SEM (cell line): ENCODE data around the genes HSFX4, MAMLD1, VMA21 and MAGEA12.

- PRO-cap: no peak
Measured at GRCh38 chrX:149929195-149929658, at the start of gene HSFX4. Gene HSFX4, plus strand, starts transcription at chrX:149929573.

- PRO-cap: no peak
Measured at GRCh38 chrX:149945792-149946607, 7.7 kb upstream of the EOLA2 start.

DNA sequence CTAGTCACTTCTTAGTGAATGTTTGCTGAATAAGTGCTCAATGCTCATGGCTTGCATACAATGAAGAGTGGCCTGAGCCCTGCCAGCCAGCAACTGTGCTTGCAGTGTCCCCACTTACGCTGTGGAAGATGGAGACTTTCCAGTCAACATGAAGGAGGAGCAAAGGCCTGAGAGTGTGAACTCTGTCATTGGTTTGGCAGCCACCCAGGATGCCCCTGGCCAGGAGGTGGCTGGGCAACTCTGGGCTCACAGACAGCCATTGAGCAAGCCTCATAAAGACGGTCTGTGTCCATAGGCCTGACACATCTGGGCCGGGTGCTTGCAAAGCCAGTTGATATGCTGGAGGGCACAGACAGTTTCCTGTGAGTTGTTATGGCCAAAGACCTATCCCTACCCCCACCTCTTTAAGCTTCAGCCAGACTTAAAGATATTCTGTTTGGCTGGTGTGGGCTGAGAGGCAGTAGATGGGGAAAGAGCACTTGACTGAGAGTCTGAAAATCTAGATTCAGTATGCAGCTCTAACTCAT is 72.0 kb upstream of the MAMLD1 start:
- PRO-cap: no peak

DNA sequence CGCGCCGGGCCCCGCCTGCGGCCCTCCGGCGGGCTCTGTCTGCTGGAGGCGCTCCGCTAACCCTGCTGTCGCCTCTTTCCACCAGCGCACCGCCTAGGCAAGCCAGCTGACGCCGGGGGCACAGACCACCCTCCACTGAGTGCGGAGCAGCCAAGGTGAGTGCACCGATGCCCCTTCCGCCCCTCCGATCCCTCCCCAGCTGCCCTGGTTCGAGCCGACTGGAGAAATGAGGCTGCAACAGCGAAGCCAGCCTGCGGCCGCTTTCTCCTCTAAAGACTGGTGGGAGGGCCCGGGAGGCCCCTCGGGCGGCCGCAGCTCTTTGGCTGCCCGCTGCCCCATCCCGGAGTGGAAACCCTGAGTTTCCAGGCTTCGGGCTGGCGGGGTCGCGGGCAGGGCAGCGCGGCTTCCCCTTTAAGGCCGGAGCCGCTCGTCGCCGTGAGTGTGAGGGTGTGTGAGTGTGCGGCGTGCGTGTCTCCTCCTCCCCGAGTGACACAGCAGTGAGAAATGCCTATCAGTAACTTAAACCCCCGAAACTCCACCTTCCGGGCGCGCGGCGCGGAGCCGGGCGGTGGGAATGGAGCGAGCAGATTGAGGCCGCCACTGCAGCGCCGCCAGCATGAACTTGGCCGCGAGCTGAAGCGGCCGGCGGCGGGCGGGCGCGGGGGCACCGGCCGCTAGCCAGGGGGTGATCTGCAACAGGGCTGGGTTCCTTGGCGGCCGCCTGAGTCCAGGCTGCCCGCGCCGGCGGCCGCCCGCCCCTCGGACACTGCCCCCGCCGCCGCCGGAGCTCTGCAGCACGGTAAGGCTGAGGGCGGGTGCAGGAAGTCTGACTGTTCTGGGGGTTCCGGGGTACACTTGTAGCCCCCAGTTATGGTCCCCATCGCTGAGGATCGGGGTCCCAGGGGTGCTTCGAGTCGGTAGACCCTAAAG is at the start of gene MAMLD1:
TSS of gene MAMLD1 (plus strand) at position 586 of the 930 bp plus-strand sequence.
- PRO-cap: no peak

GRCh38 chrX:150445099-150446079 is 82.3 kb downstream of the MAMLD1 start:
- PRO-cap: no peak

DNA sequence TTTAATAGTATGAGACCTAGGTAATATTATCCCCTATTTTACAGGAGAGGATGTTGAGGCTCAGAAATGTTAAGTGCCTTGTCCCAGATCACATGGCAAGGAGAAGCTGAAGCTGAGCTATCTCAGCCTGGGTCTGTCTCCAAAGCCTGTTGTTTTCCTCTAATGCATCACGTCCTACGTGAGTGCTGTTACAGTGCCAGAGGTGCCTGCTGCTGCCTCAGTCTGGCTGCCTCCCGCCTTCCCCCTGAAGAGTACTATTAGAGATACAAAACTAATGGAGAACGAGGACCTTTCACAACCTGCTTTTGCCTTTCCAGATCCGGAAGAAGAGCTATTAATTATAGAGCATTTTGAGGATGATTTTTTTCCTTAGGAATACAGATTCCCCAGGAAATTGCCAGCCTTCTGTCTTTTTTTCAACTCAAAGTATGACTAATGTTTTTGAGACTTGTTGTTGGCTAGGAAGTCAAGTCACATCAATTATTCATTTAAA is 44.0 kb upstream of the MTMR1 start:
- PRO-cap: no peak

- PRO-cap: no peak
Measured at GRCh38 chrX:150704661-150705692, 11.8 kb downstream of the MTMR1 start.

GRCh38 chrX:150763747-150764136 is 70.5 kb downstream of the MTMR1 start:
- PRO-cap: no peak

GRCh38 chrX:151396130-151397400 is at the start of gene VMA21:
Gene VMA21, plus strand, starts transcription at chrX:151397206.
- PRO-cap: bidirectional peak, plus-strand start at chrX:151396595, minus-strand start at chrX:151396621; bidirectional peak, plus-strand start at chrX:151397231, minus-strand start at chrX:151396981

GRCh38 chrX:151405036-151405764 is 8.2 kb downstream of the VMA21 start:
- PRO-cap: no peak

DNA sequence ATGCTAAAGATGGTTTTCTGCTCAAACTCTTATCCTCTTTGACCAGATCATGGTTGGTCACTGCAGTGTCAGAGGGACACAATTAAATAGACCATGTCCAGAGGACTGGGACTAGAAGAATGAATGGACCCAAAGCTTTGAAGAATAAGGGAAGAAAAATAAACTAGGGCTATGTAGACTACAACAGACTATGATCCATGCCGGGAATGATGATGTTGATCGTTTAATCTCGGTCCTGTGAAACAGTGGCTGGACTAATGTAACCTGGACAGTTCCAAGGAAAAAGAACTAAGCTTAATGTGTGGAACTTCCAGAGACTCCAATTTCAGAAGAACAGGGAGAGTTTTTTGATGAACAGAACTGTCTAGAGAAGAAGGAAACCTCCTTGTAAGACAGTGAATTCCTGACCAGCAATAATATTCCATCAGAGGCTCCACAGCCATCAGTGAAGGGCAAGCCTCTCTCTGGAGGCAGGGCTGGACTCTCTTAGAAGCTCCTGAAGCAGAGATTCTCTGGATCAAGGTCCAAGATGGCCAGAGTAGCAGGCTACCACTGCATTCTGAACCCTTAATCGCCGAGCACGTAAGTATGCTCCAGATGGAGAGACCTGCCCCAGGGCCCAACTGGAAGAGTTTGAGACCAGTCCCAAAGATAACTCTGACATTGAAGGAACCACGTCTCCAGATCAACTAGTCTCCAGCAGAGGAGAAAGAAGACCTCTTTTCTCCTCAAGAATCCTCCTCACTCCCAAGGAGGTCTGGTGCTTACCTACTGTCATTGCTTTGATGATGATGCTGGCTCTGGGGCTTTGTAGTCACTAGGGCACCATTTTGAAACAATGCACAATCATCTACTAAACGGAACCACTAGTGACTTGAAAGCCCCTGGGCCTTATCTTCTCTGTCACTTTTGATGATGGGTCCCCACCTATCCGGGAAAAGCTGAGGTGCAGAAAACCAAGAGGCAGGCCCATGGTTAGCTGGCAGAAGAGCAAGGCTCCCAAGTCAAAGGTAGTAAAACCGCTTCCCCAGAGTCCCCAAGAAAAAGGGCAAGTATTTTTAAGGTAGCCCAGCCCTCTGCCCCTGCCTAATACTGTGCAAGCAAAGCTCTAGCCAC is 16.3 kb downstream of the GABRE start:
- PRO-cap: no peak

GRCh38 chrX:151970048-151970542 is 4.4 kb downstream of the GABRE start:
- PRO-cap: no peak

GRCh38 chrX:151970543-151971551 is 3.6 kb downstream of the GABRE start:
- PRO-cap: no peak

GRCh38 chrX:152155644-152156329 is 17.4 kb upstream of the MAGEA10 start:
- PRO-cap: no peak

GRCh38 chrX:152176865-152177712 is 38.7 kb upstream of the MAGEA10 start:
- PRO-cap: no peak

GRCh38 chrX:152733591-152734075 is at the start of gene MAGEA12:
Gene MAGEA12, plus strand, starts transcription at chrX:152733757.
- PRO-cap: no peak

- PRO-cap: no peak
Measured at GRCh38 chrX:152932468-152932982, 34.7 kb downstream of the ZNF185 start.

DNA sequence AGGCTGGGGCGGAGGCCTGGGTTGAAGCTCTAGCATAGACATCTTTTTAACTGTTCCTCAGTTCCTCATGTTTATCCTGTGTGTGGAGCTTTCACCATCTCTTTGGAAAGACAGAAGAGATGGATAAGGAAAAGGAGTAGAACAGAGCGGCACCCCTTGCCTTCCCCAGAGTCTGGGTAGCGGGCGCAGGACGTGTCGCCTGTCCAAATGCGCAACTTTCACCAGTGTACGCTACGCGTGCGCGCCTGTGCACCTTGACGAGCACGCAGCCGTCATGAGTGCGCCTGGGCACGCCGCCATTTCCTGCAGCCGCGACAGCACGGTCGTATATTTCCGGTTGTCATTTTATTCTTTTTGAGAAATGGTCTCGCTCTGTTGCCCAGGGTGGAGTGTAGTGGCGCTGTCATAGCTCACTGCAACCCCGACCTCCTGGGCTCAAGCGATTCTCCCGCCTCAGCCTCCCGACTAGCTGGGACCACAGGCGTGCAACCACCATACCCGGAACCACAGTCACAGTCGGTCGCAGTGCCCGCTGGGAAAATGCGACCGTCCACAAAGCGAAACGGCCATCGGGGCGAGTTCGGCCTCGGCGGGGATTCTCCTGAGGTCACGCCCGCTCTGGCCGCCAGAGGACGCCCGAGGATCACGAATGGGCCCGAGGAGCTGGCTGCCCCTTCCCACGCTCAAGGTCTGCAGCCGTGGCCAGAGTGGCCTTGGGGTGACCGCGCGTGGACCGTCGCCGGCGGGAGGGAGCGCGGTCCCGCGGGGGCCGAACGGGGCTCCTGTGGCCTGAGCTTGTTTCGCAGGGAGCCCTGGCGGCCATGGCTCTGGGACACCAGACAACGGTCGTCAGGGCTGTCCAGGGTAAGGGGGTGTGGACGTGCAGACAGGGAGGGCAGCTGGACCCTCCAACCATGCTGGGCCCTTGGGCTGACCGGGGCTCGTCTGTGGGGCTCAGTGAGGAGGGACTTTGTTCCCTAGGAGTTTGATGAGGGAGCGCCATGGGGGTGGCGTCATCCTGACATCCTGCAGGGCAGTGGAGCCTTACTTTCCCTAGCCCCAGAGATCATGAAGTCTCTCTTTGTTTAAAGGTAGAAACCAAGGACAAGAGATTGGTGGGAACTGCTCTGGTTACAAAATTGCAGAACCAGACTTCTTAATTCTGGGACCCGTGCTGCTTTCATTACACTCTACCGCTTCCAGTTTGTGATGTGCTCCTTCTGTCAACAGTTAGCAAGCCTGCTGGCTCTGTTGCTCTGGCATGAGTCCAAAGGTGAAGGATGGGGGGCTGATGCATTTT is 23.6 kb upstream of the PNMA3 start:
- PRO-cap: no peak

DNA sequence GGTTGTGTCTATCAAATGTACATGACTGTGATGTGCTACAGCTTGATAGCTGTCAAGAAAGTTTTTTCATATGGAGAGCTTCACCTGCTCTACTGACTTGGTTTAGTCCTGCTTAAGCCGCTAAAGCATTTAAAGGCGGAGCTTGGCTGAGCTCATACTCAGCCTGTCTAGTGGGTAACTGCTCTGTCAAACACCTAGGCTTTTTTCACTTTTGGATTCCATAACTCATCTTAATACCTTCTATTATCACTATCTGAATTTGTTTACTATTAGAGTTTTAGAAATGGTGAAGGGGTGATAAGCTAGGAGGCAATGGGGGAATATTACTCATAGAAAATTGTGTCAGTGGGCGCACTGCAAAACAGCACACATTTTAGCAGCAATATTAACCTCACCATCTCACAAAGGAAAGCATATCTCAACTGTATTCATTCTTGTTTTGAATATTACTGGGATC is 20.4 kb upstream of the PWWP4 start:
- PRO-cap: no peak

- PRO-cap: no peak
Measured at GRCh38 chrX:153372901-153373385, 28.2 kb downstream of the PNMA6E start.